Colon Carcinoma Metastatic in the Lung (tissue), 2 donors: ENCODE data around the genes BEND2 and RS1.

DNA sequence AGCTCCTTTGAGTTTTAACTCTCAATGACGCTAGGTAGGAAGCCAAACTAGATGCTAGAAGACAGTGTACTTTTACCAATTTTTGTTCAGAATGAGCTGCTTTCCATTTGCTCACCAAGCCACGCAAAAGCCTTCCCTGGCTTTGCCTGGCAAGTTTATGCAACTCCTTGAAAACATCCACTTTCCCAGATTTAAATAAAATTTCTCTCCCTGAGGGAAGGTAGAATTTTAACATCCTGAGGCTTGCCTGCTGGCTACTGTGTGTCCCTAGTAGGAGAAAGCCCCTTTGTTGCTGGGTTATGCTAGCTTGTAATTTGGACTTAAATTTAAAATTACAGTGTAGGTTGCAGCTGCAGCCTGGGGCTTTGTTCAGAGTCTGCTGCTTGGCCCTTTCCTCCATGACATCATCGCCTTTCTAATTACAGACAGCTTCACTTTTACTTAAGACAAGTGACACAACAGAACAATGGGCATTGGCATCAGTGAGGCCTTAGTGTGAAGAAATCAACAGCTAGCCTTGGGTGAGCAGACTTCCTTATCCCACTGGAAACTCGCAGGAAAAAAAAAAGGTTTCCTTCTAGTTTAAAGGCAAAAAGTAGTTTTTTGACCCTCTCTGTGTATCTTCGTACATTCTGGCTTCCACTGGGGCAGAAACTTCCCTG lies 122.9 kb upstream of the FAM9C start:
- PRO-cap, 2 experiments: no peak in any of the 2 experiments

DNA sequence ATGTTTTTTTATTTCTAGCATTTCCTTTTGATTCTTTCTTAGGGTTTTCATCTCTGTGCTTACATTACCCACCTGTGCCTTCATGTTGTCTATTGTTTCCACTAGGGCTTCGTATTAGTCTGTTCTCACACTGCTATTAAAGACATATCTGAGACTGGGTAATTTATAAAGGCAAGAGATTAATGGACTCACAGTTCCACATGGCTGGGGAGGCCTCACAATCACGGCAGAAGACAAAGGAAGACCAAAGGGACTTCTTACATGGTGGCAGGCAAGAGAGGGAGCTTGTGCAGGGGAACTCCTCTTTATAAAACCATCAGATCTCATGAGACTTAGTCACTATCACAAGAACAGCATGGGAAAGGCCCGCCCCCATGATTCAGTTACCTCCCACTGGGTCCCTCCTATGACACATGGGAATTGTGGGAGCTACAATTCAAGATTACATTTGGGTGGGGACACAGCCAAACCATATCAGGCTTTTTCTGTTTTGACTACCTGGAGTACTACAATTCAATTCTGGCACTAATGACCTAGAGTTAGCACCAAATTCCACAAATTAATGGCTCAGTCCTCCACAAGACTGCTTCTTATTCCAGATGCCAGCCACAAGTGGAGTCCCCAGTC lies 16.6 kb downstream of the ATXN3L start:
- PRO-cap, 2 experiments: no peak in any of the 2 experiments

DNA sequence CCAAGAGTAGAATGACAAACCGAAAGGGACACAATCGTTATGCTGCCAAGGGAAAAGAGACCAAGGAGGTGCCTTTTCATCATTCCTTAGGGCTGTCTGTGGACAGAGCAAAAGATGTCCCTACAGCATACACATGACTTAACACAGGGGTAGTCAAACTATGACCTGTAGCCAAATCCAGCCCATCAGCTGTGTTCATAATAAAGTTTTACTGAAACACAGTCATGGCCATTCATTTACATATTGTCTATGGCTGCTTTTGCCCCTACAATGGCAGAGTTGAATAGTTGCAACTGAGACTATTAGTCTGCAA lies 52.6 kb upstream of the EGFL6 start:
- PRO-cap, 2 experiments: no peak in any of the 2 experiments

GRCh38 chrX:13669114-13669704 lies 16.3 kb downstream of the TCEANC start:
- PRO-cap, 2 experiments: no peak in any of the 2 experiments

DNA sequence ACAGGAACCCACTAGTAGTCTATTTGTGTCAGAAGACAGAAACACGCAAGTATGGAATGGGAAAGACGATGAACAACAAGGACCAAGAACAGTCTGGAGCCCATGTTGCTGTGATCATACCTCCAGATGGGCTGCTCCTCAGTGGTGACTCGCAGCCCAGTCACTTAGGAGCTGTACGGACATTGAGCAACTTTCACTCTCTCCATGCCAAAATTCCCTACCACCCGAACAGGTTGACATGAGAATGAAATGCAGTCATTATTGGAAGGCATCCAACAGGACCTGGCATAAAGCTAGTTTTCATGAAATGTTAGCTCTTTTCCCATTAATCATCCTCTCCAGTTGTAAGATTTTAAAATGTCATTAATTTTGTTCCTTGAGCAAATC lies 82.7 kb upstream of the GPM6B start:
- PRO-cap, 2 experiments: no peak in any of the 2 experiments

GRCh38 chrX:14026091-14026663 lies 3.5 kb downstream of the GEMIN8 start:
- PRO-cap, 2 experiments: no peak in any of the 2 experiments

GRCh38 chrX:15277483-15278118 lies 7.7 kb upstream of the ASB9 start:
- PRO-cap, 2 experiments: no peak in any of the 2 experiments

DNA sequence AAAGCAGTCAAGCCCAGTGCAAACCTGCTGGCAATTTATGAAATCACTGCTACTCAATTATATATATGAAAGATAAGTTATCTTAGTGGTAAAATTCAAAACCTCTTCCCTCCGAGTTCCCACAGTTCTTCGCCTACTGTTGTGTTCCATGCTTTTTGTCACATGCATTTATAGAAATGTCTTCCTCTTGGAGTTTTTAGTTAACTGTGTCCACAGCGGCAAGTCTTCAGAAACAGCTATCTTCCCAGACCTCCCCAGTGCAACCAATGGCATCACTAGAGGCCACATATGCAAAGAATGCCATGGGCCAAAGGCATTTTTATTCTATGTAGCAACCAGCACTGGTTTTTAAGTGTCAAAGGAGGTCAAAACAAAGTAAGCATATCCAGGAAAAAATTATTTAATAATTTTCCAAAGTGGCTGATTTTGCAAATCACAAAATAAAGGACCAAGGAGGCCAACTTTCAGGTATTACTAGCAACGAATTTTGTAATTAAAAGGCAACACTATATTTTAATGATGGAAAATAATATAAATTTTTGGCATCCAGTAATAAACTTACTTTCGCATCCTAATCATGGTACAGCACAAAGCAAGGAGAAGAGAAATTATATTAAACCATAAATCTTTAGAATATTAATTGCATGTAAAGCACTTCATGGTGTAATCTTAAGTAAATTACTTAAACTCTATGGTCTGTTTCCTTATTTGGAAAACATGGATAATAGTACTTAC lies 26.8 kb downstream of the AP1S2 start:
- PRO-cap, 2 experiments: no peak in any of the 2 experiments

- PRO-cap, 2 experiments: no peak in any of the 2 experiments
Measured at GRCh38 chrX:15853478-15854080, 1.0 kb downstream of the AP1S2 start.

GRCh38 chrX:16125714-16126281 lies 2.4 kb downstream of the GRPR start:
- PRO-cap, 2 experiments: no peak in any of the 2 experiments

- PRO-cap, 2 experiments: peak in 2 of 2 experiments; most common plus-strand start chrX:16711974 (in 2); most common minus-strand start chrX:16712177 (in 1)
Measured at GRCh38 chrX:16711661-16712282, 697 bp downstream of the CTPS2 start.

DNA sequence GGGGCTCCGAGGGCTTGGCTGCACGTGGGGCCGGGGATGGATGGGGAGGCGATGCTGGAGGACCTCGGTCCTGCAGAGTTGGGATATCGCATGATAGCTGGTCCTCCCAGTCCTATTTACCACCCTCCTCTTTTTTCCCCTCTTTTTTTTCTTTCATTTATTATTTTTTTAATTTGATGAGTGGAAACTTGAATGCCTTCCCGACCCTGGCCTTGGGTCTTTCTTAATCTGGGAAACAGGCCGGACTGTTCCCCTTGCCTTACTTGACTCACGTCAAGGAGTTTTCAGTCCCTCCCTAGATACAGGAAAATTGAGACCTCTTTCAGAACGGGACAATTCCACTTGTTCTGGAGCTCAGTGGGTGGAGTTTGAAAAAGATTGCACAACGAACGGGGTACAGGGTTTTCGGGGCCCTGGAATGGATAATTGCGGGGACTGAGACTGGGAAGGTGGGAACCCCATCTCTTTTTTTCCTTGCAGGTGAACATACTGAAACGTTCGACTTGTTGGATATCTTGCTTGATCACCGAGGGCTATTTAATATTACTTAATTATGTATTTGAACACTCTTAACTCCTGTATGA lies 1.1 kb downstream of the TXLNG start:
- PRO-cap, 2 experiments: no peak in any of the 2 experiments

DNA sequence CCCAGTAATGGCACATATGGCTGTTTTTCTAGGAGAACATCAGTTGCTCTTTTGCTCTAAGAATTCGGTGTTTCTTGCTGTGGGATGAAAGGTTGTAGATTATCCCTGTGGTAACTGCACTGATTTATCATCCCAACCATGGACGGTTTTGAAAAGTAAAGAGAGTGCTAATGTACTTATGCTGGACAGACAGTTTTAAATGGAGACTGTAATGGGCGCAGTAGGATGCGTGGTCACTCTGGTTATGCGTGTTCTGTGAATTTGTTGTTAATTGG lies 191.5 kb downstream of the REPS2 start:
- PRO-cap, 2 experiments: no peak in any of the 2 experiments

GRCh38 chrX:17567180-17567957 lies 169.9 kb upstream of the SCML1 start:
- PRO-cap, 2 experiments: no peak in any of the 2 experiments

DNA sequence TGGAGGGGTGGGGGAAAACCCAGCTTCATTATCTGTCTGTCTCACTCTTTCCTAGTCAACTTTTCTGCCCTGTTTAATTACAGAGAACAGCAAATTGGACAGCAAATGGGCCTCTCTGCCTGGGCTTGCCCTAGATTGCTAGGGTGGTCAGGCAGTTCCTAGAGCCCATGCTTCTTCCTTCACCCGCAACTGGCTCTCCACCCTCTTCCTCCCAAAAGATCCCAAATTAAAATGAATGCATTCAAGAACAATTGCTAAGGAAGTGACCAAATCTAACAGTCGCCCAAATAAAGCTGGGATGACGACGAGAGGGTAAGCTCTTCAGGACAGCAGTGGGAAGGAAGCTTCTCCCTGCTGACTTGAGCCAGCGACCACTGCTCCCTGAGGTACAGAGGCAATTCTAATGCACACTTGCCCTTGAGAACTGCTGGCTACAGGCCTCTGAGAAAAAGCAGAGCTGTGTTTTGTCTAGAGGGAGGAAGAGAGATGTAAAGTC lies 12.3 kb downstream of the RAI2 start:
- PRO-cap, 2 experiments: no peak in any of the 2 experiments

GRCh38 chrX:18220607-18221012 lies at the start of gene BEND2:
BEND2 (minus strand) TSS chrX:18220886.
- PRO-cap, 2 experiments: no peak in any of the 2 experiments

DNA sequence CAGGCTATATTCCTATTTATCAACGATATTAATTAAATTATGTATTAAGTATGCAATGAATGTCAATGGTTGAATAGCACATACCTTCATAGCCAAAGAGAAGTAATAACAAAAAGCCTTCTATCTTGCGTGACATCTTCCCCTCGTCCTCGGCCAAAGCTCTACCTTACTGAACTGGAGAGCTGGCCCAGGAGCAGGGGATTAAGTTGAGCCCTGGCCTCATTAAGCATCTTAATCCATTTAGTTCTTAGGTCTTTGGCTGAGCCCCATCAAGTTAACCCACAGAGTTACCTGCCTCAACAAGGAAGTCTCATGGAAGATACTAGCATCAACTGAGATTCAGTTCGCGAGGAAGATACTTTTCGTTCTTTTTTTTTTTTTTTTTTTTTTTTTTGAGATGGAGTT lies at the start of gene RS1:
TSS of gene RS1 (minus strand) at position 176 of the 405 bp plus-strand sequence.
- PRO-cap, 2 experiments: no peak in any of the 2 experiments

DNA sequence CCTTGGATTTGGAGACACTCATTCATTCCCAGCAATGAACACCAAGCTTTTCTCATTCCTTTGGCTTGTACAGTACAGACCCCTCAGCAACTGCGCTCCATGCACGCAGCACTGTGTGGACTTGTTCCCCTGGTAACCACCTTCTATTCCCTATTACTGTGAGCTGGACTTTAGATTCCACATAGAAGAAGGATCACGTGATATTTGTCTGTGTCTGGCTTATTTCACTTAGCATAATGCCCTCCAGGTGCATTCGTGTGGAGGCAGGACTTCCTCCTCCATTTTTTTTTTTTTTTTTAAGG lies 106.5 kb downstream of the PHKA2 start:
- PRO-cap, 2 experiments: no peak in any of the 2 experiments

DNA sequence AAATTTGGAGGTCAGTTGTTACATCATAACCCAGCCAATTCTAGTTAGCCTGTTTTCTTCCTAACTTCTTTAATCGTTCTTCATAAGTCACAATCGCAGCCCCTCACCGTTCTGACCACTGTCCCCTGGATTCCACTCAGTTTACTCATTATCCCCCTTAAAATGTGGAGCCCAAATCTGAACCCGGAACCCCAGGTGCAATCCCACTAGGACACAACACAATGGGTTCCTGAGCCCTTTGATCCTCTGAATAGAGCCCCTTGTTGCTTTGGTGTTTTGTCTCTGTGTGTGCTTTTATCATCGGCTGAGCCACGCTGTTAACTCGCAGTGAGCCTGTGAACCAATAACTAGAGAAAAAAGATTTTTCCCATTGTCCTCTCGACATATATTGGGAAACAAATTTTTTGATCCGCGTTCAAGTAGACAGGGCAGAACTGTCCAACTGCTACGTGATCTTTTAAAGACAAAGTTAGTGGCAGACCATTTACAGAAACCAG lies 661 bp upstream of the PDHA1 start:
- PRO-cap, 2 experiments: no peak in any of the 2 experiments

GRCh38 chrX:19448744-19449078 lies 66.6 kb downstream of the MAP3K15 start:
- PRO-cap, 2 experiments: no peak in any of the 2 experiments